T-cell (primary cell): ENCODE data around the gene PDE4D.

- PRO-cap, 7 experiments = no peak in any of the 7 experiments
Observed at GRCh38 chr5:57700441-57700822, 217.8 kb upstream of the ACTBL2 start.

GRCh38 chr5:58581816-58582417, 958 bp upstream of the RAB3C start:
- PRO-cap, 7 experiments = no peak in any of the 7 experiments

- PRO-cap, 7 experiments = no peak in any of the 7 experiments
Observed at GRCh38 chr5:59275416-59276467, 617.8 kb downstream of the PDE4D start.

DNA sequence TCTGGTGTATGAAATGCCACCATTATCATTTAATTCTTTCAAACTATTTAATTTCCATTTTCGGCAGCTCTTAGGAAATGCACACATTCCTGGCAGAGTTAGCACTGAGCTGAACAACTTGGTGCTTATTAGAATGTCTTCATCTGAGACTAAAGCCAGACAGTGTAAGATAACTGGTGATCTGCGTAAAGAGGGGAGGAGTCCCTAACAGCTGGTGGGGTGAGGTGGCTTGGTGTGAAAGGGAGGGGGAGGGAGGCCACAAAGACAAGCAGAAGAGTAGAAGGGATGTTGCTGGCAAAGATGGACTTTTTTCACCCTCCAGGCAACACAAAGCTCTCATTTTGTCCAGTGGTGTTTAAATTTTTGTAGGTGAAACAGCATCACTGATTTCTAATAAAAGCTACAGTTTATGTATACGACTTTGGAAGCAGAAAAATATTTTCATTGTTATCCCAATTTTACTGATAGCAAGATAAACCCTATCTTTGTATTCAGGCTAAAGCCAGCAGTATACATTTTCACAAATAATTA, 535.0 kb downstream of the PDE4D start:
- PRO-cap, 7 experiments = no peak in any of the 7 experiments

DNA sequence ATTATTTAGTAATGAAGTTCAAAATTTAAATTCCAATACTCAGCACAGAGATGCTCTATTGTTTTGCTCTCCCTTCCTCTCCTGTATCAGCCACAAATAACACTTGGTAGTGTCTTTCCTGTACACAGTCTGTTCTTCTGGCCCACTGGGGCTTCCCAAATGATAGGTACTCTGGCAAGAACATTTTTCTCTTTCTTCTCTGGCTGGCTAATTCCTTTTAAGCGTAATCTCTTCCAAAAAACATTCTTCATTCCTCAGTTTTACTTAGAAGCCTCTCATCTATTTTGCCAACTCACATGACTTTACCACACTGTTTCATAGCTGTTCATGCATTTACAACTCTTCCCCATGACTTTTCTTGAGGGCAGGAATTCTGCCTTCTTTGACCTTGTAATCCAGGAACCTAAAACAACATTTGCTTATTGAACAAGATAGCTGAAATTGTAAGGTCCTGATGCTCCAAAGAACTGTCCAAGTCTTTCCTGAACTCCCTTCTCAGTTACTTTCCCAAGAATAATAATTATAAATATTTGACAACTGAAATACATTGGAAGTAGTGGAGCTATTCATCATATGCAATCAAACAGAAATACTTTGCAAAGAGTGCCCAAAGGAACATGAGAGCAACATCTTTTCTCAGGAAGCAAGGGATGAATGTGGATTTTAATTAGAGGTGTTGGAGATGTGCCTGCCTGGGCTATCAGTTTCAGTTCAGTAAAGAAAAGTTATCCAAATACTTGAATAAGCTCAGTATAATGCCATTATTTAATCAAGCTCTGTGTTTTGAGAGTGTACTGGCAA, 458.0 kb downstream of the PDE4D start:
- PRO-cap, 7 experiments = no peak in any of the 7 experiments

- PRO-cap, 7 experiments = no peak in any of the 7 experiments
Observed at GRCh38 chr5:59565292-59566080, 328.0 kb downstream of the PDE4D start.

DNA sequence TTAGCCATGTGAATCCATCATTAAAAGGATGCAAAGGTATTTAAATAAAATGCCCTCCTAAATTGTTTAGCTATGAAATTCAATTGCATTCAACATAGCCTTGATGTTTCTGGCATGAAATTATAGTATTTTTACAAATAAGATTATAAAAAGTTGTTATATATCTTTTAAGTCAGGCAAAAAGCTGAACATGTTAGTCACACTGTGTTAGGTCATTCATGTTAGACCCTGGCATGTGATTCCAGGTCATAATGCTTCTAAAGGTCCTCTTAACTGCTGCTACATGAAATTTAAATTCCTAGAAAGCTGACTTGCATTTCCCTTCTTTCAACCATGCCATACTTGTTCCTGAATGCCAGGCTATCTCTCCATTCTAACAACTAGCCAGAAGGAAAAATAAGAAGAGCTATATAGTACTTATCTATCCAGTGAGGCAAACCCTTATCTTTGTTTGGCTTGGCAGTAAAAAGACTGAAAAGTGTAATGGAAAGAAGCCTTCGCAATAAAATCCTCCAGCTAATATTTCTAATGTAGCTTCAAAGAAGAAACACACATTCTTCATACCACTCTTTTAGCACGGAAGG, 310.4 kb downstream of the PDE4D start:
- PRO-cap, 7 experiments = no peak in any of the 7 experiments

GRCh38 chr5:59622612-59623138, 270.9 kb downstream of the PDE4D start:
- PRO-cap, 7 experiments = no peak in any of the 7 experiments

- PRO-cap, 7 experiments = no peak in any of the 7 experiments
Observed at GRCh38 chr5:59745253-59746134, 148.0 kb downstream of the PDE4D start.

DNA sequence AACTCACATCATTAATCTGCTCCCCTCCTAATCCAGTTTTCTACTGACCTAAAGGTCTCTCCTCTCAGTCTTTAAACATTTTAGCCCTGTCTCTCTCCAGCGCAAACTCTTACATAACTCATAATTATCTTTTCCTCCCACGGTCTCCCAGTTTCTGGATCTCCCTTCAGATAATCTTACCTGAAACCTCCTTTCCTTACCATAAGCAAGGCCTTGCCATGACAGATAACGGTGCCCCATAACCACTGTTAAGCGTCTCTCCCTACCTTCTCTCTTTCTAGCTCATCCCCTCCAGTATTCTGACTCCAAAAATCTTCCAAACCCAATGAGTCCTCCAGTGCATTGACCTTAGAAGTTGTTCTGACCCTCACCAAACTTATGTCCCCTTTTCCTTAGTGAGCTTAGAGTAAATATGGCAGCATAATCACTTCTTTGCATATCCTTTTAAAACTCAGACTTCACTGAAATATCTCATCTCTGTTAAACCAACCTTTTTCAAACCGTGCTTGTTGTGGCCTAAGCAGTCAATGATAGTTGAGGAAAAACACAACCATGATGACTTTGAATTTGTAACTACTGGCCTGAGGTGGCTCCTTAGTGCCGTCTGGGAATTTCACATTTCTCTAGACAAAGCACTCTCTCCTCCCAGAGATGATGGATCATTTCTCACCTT, 146.5 kb downstream of the PDE4D start:
- PRO-cap, 7 experiments = no peak in any of the 7 experiments

- PRO-cap, 7 experiments = no peak in any of the 7 experiments
Observed at GRCh38 chr5:59893637-59894511, at the start of gene PDE4D. Gene PDE4D (minus strand): TSS chr5:59893726.

GRCh38 chr5:59981709-59981953, 88.1 kb upstream of the PDE4D start:
- PRO-cap, 7 experiments = no peak in any of the 7 experiments

DNA sequence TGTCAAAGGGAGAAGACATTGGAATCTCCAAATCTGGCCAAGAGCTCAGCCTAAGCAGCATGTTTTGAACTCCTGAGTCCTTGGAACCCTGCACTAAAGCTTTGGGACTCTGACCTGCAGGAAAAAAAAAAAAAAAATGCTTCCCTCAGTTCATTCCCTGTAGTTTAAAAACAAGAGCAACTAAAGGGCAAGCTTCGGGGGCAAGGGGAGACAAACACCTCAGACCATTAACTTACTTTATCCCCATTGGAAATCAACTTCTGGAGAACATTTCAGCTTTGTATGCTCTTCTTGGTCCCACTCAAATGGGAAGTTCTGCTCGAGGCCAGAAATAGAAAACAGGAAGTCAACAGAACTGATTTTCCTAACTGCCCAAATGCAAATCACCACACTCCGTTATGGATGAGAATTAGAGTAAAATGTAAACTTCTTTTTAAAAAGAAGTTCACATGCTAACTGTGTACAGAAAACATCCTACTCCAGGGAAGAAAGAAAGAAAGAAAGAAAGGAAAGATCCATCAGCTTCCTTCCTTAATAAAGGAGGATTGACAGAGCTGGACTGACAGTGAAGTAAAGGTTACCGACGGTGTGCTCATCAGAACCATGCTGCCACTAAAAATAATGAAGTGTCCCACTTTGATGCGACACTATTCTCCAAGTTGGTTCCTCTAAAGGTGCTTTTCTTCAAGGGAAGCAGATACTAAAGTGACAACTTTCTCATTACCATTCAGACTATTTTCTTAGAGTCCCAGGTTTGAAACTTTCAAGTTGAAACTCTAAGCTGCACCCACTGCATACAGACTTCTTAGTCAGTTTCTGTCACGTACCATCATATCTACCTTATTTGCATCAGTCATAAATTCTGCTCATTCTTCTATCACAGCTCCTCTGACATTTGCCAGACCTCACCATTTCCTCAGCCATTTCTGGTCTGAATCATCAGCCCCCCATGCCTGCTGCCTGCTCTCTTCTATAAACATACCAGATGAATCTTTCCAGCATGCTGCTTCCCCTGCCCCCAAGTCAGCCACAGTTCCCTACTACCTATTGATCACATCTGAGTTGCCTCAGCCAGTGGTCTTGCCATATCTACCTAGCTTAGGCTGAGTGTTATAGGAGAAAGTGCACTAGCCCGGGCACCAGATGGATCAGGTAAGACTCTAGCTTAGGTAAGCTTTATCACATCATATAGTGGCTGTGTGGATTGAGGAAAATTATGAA, 177.7 kb downstream of the DEPDC1B start:
- PRO-cap, 7 experiments = no peak in any of the 7 experiments

DNA sequence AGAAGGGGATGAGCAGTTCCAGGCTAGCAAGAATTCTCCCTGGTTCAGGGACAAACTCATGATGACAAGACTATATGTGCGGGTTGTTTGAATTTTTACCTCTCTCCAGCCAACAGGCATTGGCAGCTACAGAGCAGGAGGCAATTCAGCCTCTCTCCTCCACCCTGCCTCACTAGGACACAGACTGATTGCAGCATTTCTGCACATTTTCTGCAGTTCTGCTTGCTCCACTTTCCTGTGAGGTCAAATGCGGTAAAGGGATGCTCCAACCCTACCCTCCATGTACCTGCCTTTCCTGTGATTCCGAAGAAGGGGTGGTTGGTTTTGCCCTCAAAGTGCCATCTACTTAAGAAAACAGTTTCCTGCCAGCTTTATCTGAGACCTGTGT, 160.3 kb downstream of the DEPDC1B start:
- PRO-cap, 7 experiments = no peak in any of the 7 experiments

DNA sequence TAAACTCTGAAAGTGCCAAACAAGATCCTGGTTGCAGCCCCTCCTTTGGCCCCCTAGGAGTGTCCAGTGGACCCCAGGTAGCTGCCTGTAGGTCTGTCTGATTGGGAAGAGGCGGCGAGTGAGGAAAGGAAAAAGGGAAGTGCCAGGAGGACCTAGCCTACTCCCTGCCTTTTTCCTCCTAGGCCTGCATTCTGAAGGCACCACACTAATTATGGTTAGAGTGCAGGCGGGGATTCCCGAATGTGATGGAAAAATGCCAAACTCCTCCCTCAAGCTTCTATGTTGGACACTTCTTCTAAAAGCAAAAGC, 83.2 kb upstream of the SMIM15 start:
- PRO-cap, 7 experiments = no peak in any of the 7 experiments

- PRO-cap, 7 experiments = no peak in any of the 7 experiments
Observed at GRCh38 chr5:61304420-61305301, 27.4 kb upstream of the ZSWIM6 start.

- PRO-cap, 7 experiments = no peak in any of the 7 experiments
Observed at GRCh38 chr5:61323037-61323302, 9.1 kb upstream of the ZSWIM6 start.

DNA sequence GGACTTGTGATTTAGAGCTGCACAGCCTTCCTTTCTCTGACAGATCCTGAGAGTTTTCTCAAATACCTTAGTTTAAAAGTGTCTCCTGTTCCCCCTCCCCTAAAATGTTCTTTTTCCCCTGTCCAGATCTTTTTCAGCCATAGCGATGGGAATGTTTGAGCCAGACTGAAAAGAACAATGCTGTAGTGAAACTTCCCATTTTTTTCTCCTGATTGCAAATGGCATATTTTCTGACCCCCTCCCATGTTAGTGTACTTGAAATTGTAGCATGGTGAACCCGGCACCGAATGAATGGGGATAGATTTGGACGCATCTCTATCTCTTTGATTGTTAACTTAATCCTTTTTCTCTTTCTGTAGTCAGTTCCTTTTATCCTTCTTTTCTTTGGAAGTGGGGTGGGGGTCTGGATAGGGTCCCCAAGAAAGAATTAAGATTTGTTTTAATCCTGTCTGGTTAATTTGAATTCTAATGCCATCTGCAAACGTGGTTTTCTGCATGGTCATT, 2.1 kb downstream of the ZSWIM6 start:
- PRO-cap, 7 experiments = no peak in any of the 7 experiments

- PRO-cap, 7 experiments = no peak in any of the 7 experiments
Observed at GRCh38 chr5:61438421-61439205, 106.6 kb downstream of the ZSWIM6 start.

- PRO-cap, 7 experiments = peak in 2 of 7 experiments; most common plus-strand start chr5:62299825 (in 1)
Observed at GRCh38 chr5:62299605-62300114, 6.3 kb upstream of the KIF2A start.